Frontal cortex (tissue), 2 donors: ENCODE data around the genes RIMBP3, SLC25A1 and UFD1.

GRCh38 chr22:18611654-18612257 is at the start of gene RIMBP3:
TSS of gene RIMBP3 (minus strand) at chr22:18611919.
- RAMPAGE, long total RNA = no peak

DNA sequence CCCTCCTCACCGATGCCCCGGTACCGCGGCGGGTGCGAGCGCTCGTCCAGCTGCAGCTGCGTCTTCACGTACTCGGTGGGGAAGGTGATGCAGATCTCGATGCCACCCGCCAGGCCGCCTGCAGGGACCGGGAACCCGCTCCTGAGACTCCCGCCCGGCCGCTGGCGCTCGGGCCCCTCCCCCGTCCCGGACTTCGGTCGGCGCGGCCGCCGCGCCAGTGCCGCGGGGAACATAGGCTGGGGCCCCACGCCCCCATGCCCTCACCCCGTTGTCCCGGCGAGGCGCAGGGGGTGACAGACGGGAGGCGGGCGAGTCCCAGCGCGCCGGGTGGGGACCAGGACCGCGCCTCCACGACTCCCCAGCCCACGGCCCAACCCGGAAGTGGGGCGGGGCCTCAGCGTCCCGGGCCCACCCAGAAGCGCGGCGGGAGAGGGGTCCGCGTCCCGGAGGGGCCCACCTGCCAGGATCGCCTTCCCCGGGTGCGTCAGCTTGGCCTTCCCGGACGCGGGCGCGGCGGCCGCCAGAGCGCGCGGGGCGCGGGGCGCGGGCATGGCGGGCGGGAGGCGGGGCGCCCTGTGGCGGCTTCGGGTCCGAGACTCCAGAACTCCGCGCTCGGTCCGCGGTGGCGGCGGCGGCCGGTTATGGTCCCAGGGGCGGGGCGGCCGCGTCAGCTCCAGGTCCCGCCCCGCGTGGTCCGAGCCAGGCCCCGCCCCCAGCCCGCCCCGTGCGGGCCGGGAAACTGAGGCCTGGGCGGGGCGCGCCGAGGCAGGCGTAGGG is at the start of gene SLC25A1:
Gene SLC25A1 (minus strand): TSS at position 614 of the 777 bp plus-strand sequence.
- RAMPAGE, long total RNA = no peak

DNA sequence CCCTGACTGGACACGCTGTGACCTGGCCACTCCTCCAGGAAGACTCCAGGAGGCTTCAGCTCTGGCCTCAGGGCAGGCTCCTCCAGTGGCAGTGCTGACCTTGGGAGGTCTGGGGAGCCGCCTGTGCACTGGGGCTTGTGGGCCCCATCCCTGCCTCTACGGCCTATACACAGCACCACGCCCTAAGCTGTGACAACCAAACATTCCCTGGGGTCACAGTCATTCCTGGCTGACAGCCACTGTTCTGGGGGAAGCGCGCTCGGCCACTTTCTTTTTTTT is 6.5 kb upstream of the SLC25A1 start:
- RAMPAGE, long total RNA = no peak

- RAMPAGE, long total RNA = no peak
Measured at GRCh38 chr22:19422621-19423099, 8.9 kb downstream of the HIRA start.

DNA sequence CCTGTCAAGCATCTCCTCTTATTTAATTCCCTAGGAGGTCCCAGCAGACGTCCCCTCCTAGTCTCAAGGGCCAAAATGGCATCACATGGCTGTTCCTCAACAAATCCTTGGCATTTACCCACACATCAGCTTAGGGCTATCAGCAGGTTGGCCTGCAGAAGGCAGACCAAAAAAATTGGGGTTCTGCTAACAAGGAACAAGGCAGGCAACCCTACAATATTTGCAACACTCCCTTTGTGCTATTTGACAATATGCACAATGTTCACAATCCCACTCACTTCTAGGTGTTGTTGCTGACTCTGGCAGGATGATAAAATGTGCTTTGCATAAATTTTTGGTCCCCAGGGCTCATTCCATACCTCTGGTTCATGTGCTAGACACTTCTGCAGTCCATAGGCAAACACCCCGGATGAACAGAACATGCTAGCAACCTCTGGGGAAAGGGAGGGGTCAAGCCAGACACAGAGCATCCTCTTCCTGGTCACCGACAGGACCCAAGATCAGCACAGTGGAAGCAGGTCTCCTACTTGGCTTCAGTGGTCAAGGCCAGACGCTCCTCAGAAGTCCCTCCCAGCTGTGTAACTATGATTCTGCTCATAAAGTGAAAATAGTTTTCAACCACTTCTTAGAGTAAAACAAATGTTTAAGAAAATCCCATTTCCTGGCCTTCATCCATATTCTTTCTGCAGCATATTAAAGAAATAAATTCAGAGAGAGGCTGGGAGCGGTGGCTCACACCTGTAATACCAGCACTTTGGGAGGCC is 6.4 kb downstream of the HIRA start:
- RAMPAGE, long total RNA = no peak

DNA sequence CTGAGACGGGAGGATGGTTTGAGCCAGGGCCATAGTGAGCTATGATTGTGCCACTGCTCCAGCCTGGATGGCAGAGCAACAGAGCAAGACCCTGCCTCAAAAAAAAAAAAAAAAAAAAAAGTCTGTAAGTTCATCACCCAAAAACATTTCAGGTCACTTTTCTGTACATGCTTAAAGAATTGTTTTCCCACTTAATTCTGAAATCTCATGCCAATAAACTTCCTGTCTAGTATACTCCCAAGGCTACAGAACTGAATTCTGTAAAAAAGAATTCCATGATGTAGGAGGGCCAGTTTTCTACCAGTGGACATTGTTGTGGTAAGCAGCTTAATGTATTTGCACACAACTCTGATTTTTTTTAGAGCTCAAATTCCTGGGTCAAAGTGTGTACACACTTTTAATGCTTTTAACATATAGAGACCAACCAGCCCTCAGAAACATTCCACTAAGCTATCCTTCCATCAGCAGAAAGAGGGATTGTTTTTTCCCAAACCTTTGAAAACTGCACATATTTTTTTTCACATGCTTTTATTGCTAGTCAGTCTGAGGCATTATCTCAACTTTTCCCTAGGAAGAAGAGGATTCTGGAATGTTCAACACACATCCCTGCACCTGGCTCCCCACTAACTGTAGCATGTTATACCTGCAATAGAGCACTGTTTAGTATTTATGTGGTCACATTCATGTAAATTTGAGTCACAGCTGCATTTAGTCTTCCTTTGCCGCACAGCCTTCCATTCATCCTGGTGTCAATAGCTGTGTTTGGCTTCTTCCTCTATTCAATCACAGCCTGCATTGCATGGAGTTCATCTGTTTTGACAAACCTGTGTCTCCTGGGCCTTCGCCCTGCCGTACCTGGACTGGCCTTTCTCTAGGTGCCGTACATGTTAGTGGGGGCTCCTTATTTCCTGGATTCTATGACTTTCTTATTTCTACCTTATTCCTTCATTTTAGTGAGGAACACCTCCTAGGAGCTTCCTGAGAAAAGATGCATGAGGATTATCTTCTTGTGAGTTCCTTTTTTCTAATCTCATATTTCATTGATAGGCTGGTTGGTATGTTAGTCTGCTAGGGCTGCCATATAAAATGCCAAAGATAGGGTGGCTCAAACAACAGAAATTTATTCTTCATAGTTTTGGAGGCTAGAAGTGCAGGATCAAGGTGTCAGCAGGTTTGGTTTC is 3.9 kb upstream of the C22orf39 start:
- RAMPAGE, long total RNA = no peak

GRCh38 chr22:19460767-19462154 is 13.8 kb upstream of the C22orf39 start:
- RAMPAGE, long total RNA = no peak

- RAMPAGE, long total RNA = no peak
Measured at GRCh38 chr22:19478747-19479533, at the start of gene UFD1. TSS of gene UFD1 (minus strand) at chr22:19479193.

GRCh38 chr22:19663951-19664365 is 50.3 kb upstream of the SEPTIN5 start:
- RAMPAGE, long total RNA = no peak

DNA sequence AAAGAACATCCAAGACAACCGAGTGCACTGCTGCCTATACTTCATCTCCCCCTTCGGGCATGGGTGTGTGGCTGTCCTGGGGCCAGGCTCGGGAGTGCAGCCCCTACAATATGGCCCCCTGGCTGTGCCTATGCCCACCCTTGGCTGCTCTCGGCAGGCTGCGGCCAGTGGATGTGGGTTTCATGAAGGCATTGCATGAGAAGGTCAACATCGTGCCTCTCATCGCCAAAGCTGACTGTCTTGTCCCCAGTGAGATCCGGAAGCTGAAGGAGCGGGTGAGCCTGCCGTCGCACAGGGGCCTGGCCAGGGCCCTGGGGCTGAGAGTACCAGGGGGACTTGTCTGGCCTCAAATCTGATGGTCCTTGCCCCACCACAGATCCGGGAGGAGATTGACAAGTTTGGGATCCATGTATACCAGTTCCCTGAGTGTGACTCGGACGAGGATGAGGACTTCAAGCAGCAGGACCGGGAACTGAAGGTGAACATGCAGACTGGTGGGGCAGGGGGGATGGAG is 2.9 kb upstream of the GP1BB start:
- RAMPAGE, long total RNA = no peak

DNA sequence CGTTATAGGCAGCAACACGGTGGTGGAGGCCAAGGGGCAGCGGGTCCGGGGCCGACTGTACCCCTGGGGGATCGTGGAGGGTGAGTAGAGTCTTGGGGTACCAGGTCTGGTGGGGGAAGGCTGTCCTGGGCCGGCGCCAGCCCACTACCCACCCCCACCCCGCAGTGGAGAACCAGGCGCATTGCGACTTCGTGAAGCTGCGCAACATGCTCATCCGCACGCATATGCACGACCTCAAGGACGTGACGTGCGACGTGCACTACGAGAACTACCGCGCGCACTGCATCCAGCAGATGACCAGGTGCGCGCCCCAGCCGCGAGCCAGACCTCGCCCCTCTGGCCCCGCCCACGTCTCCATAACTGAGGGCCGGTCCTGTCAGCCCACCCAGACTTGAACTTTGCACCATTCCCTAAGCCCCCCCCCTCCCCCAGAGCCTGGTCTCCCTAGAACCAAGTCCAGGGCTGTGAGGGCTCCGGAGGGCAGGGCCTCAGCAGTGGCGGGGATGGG is 1.6 kb upstream of the GP1BB start:
- RAMPAGE, long total RNA = no peak

- RAMPAGE, long total RNA = no peak
Measured at GRCh38 chr22:19749861-19750338, 10.7 kb upstream of the TBX1 start.

DNA sequence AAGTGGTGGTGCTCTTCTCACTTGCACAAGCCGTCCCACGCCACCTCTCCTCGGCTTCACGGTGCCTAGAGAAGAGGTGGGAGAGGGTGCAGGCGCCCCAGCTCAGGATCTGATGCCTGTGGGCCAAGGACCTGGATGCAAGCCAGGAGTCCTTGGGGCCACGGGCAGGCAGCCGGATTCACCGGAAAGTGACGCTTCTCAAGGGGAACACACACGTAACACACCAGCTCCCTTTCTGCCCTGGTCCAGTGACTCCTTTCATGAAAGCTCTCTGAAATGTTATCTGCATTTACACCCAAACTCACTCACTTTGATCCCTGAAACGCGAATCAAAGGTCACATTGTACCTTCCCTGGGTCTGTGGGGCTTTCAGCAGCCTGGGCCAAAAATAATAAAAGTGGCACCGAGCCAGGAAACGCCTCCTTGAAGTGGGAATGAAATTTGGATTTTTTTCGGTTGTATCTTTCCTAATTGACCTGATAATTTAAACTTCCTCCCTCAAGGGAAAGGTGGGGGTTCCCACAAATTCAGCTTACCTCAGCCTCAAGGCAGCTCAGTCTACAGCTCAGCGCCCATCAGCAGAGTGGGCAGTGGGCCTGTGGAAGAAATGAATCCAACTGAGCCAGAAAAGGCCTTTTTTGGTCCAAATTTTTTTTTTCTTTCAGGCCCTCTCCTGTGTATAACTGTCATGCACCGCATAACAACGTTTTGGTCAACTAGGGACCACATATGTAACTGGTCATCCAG is 1.2 kb upstream of the GNB1L start:
- RAMPAGE, long total RNA = no peak

- RAMPAGE, long total RNA = no peak
Measured at GRCh38 chr22:19928195-19928862, 13.2 kb upstream of the COMT start.

- RAMPAGE, long total RNA = no peak
Measured at GRCh38 chr22:19943509-19944383, 2.1 kb upstream of the TXNRD2 start.

DNA sequence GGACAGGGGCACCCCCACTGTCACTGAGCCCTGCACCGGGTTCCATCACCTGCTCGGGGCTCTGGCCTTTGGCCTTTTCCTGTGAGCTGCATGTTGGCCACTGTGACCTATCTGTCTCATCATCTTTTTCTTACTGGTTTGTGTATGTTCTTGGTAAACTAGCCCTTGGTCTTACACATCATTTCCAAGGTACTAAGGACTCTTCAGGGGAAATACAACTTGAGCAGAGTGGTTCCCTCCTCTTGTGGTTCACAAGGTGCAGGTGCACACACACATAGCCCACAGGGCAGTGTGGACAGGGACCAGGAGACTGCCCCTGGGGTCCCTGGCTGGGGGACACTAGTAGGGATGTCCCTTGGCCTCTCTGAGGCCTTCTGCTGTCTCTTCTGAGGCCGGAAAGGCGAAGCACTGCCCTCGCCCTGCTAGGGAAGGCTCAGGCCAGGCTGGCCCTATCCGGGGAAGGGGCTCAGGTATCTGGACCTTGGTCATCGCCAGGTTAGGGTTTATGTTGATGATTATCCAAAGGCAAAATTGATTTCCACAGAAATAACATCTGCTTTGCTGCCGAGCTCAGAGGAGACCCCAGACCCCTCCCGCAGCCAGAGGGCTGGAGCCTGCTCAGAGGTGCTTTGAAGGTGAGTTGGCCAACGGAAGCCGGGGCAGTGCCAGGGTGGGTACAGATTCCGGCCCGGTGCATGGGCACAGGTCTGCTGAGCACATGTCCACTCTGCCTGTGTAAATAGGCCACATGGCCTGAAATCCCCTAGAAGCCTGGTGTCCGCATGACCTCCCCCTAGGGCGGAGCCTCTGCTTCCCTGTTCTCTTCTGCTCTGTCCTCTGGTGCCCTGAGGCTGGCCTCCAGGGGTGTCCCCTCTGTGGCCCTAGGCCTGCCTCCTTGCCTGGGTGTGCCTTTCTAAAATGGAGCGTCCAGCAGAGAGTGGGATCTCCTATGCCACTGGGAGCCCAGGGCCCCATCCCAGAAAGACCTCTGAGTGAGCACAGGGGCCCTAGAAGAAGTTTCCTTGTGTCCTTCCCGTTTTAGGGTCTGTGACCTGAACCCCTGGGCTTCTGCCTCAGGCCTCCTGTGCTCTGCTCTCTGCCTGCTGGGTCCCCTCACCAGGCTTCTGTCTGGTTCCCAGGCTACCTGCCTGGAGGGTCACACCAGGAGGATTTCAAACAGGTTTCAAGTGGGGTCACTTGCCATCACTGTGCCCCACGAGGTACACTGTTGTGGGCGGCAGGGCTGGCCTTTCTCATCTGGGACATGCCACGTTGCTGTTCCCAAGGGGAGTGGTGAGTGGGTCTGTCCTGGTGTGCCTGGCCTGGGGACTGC is 19.5 kb upstream of the TXNRD2 start:
- RAMPAGE, long total RNA = no peak

DNA sequence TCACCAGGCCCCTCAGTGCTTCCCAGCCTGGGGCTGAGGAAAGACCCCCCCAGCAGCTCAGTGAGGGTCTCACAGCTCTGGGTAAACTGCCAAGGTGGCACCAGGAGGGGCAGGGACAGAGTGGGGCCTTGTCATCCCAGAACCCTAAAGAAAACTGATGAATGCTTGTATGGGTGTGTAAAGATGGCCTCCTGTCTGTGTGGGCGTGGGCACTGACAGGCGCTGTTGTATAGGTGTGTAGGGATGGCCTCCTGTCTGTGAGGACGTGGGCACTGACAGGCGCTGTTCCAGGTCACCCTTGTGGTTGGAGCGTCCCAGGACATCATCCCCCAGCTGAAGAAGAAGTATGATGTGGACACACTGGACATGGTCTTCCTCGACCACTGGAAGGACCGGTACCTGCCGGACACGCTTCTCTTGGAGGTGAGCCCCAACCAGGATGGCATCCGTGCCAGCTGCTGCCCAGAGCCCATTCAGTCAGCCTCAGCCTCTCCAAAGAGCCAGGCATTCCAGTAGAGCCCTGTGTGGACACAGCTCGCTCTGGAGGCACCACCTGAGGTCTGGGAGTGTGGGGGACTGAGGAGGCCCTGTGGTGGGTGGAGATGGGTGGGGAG is 22.4 kb upstream of the TXNRD2 start:
- RAMPAGE, long total RNA = no peak

- RAMPAGE, long total RNA = no peak
Measured at GRCh38 chr22:19986281-19986855, 30.3 kb downstream of the ARVCF start.

- RAMPAGE, long total RNA = no peak
Measured at GRCh38 chr22:19995542-19996069, 21.0 kb downstream of the ARVCF start.

- RAMPAGE, long total RNA = no peak
Measured at GRCh38 chr22:20021432-20022449, 831 bp downstream of the TANGO2 start.